Mesenchymal stem cell of adipose (primary cell): ENCODE data around the gene HSD11B2.

DNA sequence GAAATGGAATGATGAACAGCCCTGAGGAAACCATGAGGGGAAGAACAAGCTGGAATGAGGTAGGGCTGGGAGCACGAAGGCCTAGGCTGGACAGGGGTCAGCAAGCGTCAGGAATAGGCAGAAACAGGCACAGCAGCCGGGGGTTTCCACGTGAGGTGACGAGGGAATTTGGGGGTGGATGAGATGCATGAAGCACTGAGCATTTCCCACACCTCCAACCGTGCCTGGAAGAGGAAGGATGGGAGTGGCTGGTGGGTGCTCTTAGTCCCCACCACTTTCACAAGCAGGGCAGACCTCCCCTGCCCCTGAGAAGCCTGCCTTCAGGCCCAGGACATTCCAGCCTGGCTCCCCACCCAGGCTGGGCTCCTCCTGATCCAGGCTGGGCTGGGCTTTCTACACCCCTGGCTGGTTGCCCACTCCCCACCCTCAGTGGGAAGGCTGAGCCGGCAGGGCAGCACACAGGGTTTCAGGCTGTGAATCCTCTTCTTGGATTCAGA lies 21.9 kb downstream of the PLEKHG4 start:
- CAGE, long polyA plus RNA, result no peak

- CAGE, long polyA plus RNA, result no peak
Observed at GRCh38 chr16:67347212-67347657, 20.6 kb downstream of the LRRC36 start.

DNA sequence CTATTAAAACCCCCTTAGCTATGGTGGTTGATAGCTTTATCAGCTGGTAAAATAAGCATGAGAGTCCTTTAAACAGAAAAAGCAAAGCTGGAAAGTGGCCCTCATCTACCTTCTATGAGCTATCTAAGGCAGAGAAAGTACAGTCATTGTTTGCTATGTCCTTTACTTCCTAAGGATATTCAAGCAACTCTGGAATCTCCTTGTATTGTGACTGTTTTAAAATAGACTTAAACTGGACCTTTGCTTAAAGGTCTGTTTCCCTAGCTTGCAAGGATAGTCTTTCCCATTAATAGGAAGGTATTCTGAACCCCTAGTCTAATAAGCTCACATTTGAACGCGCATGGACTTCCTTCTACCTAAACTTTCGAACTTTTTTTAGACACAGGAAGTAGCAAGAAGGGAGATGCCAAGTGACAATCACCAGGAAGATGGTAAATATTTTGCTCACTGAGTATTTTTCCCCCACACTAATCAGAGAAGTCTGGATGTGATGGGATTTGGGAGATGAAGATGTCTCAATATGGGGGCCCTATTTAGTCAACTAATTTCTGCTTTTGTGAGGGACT lies 28.3 kb downstream of the TPPP3 start:
- CAGE, long polyA plus RNA, result no peak

GRCh38 chr16:67421953-67422152 lies 5.6 kb upstream of the ZDHHC1 start:
- CAGE, long polyA plus RNA, result no peak

DNA sequence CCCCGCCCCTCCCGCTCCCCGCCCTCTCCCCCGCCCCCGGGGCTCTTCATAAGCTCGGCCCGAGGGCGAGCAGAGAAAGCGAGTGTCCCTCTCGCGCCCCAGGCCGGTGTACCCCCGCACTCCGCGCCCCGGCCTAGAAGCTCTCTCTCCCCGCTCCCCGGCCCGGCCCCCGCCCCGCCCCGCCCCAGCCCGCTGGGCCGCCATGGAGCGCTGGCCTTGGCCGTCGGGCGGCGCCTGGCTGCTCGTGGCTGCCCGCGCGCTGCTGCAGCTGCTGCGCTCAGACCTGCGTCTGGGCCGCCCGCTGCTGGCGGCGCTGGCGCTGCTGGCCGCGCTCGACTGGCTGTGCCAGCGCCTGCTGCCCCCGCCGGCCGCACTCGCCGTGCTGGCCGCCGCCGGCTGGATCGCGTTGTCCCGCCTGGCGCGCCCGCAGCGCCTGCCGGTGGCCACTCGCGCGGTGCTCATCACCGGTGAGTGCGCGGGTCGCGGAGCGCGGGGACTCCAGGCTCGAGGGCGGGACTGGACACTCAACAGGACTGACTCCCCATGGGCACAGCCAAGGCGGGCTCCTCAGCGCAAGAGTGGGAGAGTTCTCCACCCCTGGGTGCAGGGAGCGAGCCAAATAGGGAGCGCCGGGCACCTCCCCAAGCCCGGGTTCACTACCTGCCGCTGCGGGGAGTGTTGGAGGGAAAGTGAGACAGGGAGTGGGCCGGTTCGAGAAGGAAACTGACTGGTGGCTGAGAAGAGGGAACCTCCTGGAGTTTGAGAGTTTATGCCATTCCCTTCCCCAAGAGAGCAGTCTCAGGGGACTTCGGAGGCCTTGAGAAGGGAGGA lies at the start of gene HSD11B2:
Gene HSD11B2 (plus strand): TSS at position 75 of the 831 bp plus-strand sequence.
- CAGE, long polyA plus RNA, result no peak

DNA sequence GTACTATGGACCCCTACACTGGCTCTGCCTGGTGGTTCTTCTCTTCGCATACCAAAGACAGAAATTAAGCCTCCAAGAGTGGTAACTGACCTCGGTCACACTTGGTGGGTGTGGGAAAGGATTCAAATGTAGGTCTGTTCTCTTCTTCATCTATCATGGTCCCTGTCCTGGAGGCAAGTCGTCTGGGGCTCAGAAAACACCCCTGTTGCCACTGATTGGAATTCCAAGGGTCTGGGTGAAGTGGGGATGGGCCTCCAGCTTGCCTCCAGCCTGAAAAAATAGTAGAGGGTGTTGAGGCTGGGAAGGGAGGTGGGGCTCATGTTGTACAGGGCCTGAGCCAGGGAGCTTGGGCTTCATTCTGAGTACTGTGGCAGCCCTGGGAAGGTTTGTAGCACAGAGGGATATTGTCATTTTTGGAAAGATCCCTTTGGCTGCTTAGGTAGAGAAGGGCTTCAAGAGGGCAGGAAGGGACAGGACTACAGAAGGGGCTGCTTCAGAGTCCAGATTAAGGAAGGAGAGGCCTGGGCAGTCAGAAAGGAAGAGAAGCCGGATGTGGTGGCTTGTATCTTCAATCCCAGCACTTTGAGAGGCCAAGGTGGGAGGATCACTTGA lies 3.2 kb downstream of the HSD11B2 start:
- CAGE, long polyA plus RNA, result no peak

- CAGE, long polyA plus RNA, result no peak
Observed at GRCh38 chr16:67469917-67470388, 11.0 kb downstream of the ATP6V0D1 start.

- CAGE, long polyA plus RNA, result no peak
Observed at GRCh38 chr16:67548565-67549142, 13.7 kb upstream of the CTCF start.

- CAGE, long polyA plus RNA, result no peak
Observed at GRCh38 chr16:67827851-67828785, 14.0 kb upstream of the THAP11 start.

GRCh38 chr16:67829852-67830541 lies 12.1 kb upstream of the THAP11 start:
- CAGE, long polyA plus RNA, result no peak

DNA sequence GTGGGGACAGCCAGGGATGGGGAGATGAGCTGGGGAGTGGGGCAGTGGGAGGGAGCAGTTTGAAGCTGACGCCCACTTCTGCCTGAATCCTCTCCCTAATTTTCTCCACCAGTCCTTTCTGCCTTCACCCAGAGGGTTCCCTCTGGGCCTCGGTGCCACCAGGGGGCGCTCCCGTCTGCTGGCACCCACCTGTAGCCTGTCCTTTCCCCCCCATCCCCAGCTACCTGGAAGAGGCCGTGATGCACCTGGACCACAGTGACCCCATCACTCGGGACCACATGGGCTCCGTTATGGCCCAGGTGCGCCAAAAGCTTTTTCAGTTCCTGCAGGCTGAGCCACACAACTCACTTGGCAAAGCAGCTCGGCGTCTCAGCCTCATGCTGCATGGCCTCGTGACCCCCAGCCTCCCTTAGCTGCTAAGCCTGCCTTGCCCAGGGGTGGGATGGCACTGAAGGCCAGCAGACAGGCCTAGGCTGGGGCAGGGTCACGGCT lies 903 bp upstream of the NRN1L start:
- CAGE, long polyA plus RNA, result no peak

- CAGE, long polyA plus RNA, result no peak
Observed at GRCh38 chr16:67892717-67893139, 326 bp upstream of the PSKH1 start.

DNA sequence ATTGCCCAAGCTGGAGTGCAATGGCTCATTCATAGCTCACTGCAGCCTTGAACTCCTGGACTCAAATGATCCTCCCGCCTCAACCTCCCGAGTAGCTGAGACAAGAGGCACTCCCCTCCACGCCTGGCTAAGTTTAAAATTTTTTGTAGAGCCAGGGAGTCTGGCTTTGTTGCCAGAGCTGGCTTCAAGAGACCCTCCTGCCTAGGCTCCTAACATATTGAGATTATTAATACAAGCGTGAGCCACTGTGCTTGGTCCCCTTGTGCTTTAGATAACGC lies 1.1 kb downstream of the PSKH1 start:
- CAGE, long polyA plus RNA, result no peak

- CAGE, long polyA plus RNA, result no peak
Observed at GRCh38 chr16:67916224-67916783, 15.4 kb downstream of the CTRL start.

DNA sequence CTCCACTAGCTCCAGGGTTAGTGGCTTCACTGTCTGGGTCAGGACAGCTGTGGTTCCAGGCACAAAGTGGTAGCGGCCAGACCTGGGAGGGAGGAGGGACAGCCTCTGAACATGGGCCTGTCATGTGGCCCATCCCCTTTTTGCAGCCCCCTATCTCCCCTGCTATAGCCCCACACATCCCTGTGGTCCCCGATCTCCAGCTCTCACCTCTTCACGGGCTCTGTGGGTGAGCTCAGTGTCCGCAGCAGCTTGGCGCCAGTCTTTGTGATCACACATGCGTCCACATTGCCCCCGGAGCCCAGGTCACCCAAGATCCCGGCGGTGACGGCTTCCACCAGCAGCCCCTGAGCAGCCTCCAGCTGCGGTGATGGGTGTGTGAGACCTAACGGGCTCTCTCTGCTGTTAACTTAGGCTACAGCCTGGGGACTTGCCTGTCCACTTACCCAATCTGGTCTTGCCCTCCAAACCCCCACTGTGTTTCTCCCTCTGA lies 2.0 kb downstream of the PSMB10 start:
- CAGE, long polyA plus RNA, result no peak

DNA sequence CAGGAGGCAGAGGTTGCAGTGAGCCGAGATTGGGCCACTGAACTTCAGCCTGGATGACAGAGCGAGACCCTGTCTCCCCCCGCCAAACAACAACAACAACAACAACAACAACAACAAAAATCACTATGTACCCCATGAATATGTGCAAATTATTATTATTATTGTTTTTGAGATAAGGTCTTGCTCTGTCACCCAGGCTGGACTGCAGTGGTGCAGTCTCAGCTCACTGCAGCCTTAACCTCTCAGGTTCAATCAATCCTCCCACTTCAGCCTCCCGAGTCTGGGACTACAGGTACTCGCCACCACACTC lies 3.4 kb downstream of the DPEP2 start:
- CAGE, long polyA plus RNA, result no peak

GRCh38 chr16:68013307-68013843 lies 2.3 kb downstream of the DPEP2NB start:
- CAGE, long polyA plus RNA, result no peak

DNA sequence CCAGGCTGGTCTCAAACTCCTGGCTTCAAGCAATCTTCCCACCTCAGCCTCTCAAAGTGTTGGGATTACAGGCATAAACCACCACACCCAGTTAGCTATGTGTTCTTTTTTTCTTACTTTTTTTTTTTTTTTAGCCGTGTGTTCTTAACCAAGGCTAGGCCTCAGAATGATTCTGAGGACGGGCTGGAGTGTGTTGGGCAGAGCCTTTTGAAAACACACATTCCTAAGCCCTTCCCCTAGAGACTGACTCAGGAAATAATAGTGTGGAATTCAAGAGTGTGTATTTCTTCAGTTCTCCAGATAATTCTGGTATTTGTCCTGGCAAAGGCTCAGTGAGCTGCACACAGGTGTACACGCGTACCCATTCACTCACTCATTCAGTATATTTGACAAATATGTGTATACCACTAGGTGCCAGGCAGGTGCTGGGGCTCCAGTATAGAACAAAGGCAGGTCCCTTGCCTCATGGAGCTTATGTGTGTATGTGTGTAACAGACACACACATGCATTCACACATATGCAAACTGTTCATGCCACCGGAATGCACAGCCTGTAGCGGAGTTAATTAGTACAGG lies 19.4 kb upstream of the NFATC3 start:
- CAGE, long polyA plus RNA, result no peak

DNA sequence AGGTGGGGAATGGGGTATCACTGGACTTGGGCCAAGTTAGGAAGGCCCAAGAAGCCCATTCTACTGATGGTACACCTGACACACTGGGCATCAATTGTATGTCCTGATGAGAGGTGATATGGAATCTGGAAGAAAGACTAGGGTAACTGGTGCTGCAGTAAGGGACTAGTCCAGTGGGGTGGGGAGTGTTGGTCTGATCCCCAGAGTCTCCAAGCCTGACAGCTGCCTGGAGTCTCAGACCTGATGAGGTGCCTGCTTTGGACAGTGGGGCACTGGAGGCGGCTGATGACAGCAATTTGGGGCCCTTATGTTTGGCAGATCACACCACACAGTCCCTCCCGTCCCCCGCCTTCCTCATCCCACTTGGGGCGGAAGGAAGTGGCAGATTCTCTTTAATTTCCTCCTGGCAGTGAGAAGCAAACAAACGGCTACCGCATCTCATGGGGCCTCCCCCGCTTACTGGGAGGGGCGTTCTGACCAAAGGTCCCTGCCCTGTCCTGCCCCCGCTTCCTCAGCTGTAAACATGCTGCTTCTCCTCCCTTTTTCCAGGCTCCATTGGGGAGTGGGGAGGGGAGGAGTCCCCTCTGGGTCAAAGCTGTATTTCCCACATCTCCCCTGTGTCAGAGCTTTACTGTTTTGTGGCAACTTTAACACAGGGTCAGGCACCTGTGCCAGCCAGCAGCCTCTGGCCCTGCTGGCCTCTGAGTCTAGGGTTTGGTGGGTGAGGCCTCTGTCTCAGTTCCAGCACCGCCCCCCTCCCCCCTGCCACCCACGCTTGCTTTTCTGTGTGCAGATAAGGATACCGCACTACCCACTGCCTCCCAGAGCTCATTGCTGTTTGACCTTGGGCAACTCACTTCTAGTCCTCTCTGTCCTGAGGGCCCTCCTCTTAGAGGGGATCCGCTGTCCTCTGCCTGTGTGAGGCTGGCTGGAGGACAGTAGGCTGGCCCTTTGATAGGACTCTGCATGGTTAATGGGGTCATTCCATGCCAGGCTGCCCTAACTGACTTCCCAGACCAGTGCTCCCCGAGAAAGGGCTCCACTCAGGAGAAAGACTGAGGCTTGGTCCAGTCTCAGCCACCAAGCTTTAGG lies 5.4 kb upstream of the NFATC3 start:
- CAGE, long polyA plus RNA, result no peak

DNA sequence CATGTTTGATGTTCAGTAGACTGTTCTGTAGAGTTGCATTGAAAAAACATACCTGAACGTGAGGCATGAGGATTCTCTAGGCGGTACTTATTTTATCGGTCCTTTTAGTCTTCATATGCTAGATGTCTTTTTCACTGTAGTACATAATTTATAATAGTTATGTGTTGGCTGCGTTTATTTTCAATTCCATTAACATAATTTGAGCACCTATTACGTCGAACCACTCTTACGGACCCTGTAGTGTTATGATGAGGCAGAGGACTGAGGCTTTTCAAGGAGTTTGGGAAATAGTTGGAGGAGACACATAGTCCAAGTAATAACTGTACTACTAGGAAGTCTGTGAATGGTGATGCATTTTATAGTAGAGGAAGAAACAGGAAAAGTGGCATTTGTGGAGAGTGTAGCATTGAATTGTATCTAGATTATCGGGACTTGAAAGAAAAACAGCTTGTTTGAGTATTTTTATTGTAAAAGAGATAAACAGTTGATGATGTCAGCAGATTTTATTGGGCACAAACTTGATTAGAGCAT lies 1.6 kb downstream of the NFATC3 start:
- CAGE, long polyA plus RNA, result no peak